Cardiac atrium fibroblast (primary cell): ENCODE data around the gene SNX4.

GRCh38 chr3:123766479-123767297 is 117.4 kb downstream of the MYLK start:
- RAMPAGE, long total RNA: no peak

GRCh38 chr3:124033484-124034150 is 448 bp downstream of the KALRN start:
- RAMPAGE, long total RNA: no peak

DNA sequence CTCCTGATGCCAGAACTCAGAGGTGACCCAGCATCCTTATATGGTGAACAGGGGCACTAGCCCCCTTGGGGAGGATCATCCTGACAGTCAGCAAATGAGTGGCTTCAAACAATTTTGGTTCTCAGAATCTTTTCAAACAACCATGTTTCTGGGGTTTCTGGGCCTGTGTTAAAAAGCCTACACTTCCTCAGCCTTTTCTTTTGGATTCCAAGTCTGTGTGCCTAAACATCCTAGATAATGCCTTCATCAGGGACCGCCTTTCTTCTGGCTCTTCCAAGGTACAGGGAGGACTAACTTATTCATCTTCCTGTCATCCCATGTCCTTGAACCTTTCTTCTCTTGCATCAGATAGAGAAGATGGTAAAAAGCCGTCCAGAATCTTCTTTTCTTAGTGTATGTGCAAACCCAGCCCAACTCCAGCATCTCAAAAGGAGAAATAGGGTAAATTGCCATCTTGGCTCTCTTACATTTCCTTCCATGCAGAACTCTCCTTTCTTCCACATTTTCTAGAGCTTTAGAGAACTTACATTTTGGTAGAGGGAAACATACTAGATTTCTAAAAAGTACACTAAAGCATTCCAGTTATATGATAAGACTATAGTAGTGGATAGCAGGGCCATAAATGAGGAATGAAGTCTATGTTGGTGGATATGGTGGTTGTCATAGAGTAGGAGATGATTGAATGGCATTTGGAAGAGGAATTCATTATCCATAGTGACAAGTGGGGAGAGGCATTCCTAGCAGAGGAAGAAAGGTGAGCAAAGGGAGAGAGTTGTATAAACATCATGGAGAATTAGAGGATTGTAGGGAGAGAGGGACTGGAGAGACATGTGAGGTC is 19.2 kb downstream of the KALRN start:
- RAMPAGE, long total RNA: no peak

GRCh38 chr3:124062391-124063142 is 29.4 kb downstream of the KALRN start:
- RAMPAGE, long total RNA: no peak

DNA sequence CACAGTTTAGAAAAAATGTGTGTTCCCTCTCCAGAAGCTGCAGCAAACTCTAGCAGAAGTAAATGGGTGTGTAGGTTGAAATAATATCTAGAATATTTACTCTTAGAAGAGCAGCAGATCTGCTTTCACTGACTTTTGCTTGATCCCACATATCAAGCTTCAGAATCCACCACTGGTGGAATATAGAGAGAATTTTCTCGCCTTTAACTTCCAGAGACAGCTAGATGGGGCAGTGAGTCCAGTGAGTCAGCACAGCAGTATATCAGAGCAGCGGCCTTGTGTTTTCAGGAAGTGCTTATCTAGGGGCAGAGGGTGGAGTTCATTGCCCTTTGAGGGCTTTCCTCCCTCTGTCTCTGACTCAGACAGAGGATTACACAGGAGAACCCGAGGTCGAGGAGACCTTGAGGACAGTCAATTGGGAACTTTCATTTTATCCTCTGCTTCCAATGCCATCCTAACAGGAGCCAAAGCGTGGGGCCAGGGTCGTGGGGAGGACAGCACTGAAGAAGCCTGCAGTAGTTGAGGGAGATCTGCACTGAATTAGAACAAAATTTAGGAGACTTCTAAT is 109.7 kb upstream of the UMPS start:
- RAMPAGE, long total RNA: no peak

DNA sequence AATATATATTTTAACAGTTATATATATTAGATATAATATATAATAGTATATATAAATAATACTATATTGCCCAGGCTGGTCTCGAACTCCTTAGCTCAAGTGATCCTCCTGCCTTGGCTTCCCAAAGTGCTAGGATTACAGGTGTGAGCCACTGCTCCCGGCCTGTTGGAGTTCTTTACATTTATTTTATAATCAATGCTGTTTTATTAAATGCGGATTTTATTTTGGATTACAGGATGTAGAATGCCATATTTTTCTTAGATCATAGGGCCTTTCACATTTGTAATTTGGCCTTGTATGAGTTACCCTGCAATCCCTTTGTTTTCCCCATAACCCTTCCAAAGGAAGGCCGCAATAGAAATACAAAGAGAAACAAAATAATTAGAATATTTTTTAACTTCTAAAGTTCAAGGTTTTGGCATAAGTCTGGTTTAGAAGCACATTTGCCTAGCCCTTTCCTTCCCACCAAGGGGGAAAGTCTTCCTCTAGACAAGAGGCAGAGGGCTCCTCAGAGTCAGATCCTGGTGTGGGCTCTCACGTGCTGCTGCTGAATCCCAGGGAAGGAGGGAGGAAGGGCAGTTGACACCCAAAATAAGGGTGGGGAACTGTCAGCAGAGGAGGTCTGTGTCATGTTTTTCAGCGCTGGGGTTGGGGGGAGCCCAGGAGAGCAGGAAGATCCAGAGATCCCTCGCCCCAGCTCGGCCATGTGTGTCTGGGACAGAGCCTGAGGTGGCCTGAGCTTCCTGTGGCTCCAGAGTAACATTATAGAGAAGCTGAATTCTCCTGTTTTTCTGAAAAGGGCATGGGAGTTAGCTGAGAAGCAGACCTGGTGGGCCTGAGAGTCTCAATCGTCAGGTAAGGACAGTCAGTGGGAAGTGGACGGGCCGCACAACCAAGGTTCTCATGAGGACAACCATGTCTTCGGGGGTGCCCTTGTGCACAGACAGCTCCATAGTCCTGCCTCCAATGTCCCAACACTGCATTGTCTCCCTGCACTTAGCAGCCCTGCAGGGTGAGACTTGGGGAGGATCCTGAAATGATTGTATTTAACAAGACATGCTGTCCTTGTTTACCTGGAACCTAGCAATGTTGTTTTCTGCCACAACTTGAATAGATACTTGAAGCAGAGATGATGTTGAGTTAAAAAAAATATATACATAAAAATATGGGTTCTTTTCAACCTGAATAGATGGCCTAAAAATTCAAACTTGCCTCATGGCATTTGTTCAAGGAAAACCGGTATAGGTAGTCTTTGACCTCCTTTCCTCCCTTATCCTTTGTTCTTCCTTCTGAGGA is 18.3 kb downstream of the UMPS start:
- RAMPAGE, long total RNA: no peak

- RAMPAGE, long total RNA: no peak
Observed at GRCh38 chr3:124757591-124757971, 27.3 kb downstream of the UMPS start.

DNA sequence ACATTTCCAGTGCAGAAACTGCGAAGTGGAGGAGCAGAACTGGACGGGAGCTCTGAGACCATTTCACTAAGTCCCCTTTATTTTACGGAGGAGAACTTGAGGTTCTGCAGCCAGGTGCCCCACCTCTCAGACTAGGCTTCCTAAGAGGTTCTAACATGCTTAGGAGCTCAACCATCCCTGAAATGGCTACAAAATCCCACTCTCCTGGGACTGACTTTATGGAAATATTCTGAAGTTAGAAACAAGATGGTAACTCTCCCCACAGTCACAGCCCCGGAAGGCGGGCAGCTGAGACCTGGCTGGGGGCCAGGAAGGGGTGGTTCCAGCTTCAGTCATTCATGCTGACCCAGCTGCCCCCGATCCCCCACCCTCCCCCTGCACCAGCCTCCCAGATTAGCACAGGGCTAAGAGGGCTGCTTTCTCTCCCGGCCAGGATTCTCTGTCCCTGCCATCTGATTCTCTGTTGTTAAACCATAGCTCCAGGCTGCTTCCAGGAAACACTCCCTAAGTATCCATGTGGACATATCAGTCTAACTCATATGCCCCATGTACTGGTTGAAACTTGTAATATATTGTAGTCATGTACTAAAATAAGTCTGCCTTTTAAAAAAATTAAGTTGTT is 40.4 kb downstream of the UMPS start:
- RAMPAGE, long total RNA: no peak

- RAMPAGE, long total RNA: no peak
Observed at GRCh38 chr3:124812345-124812643, 74.9 kb downstream of the ITGB5 start.

DNA sequence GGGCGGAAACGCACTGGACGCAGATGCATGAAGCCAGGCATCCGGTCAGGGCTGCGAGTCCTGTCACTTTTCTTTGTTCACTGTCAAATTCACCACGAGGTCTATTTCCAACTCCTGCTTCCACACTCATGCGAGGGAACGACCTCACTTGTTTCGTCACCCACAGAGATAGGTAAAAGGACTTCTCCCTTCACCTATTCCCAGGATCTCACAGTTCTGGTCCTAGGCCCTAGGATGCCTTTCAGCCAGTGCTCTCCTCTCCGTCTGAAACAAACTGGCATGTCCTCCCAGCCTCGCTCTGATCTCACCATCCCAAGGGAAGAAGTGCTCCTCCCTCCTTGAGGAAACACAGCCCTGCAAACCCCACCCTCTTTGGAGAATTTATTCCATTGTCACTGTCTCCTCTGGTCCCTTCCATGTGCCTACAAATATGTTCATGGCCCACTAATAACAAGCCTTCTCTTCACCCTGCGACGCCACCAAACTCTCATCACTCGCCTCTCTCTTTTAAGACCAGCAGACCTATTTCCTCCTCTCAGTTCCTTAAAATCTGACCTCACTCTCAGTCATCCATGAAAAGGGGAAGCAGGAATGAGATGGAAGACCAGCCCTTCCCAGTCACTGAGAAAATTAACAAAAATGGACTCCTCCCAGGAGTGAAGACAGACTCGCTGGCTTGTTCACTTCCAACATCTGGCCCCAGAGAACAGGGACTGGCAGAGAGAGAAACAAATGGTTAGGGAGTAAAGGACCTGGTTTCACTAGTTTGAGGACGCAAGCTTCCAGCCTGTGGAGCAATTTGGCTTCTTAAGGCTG is 57.6 kb downstream of the ITGB5 start:
- RAMPAGE, long total RNA: no peak

DNA sequence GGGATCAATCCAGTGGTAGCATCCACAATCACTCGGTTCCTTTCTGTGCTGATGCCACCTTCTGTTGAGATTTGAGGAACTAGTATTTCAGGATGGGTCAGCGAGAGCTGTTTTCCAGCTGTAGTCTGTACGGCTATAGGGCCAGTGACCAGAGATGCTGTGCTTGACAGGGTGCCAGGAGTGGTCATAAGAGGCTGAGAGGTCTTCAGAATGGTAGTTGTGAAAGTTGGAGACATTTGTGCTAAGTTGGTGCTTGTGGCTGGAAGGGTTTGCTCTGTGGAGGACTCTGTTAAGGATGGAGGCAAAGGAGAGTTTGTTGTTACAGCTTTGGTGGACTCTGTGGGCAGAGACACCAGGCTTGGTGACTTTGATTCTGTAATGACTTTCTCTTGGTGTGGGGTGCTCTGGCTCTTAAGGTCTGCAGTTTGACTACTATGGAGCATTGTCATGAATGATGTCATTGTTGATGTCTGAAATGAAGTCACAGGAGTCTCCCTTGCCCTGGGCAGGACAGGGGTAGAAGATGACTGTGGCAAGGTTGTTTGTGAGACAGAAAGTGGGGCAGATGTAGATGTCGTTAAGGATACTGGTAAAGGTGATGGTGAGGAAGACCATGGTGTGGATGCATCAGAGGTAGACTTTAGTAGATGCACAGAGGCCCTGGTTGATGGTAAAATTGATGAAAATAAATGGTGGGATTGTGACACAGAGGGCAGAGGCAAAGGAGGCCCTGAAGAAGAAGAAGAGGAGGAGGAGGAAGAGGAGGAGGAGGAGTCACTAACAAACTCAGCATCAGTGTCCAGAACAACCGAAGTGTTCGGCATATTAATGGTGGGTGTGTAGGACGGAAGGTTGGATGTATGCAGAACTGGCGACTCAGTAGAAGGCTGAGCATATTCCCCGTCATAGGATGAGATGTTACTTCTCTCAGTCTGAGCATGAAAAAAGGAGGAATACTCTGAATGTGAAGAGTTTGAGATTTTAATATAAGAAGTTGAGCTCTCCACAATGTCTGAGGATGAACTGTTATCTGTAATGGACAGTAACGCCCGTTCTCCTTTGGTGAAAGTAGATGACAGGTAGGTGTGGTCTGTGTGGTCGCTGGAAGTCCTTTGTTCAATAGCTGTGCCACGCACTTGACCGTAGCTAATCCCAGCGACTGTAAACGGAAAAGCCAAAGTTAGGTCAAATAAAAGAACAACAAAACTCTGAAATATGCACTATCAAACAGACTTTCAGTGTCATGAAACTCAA is 42.5 kb downstream of the HEG1 start:
- RAMPAGE, long total RNA: no peak

- RAMPAGE, long total RNA: no peak
Observed at GRCh38 chr3:125055216-125055942, 418 bp downstream of the HEG1 start.

GRCh38 chr3:125062297-125062539 is 6.4 kb upstream of the HEG1 start:
- RAMPAGE, long total RNA: no peak

GRCh38 chr3:125094012-125094528 is 38.3 kb upstream of the HEG1 start:
- RAMPAGE, long total RNA: no peak

DNA sequence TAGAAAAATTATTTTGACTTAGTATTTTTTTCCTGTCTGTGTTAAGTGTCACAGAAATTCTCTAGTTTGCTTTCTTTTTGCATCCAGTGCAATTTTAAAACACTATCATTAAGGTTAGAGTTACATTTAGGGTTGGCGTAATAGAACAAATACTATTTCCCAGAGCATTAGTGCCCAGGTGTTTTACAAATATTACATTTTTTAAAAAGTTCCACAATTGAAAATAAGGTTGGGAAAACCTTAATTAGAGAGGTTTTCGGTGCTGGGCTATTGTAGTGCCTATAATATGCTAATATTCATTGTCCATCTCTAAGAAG is 68.9 kb upstream of the HEG1 start:
- RAMPAGE, long total RNA: no peak

DNA sequence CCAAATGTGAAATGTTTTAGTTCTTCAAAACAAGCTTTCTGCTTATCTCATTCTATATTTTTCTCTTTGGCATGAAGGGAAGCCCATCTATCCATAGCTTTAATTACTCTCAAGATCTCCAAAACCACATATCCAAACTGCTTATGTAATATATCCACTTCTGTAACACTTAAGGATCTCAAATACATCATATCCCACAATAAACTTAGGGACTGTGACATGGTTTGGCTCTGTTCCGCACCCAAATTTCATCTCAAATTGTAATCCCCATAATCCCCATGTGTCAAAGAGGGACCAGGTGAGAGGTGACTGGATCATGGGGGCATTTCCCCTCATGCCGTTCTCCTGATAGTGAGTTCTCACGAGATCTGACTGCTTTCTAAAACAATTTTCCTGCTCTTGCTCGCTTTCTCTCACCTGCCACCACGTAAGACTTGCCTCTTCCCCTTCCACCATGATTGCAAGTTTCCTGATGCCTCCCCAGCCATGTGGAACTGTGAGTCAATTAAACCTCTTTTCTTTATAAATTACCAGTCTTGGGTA is 32.5 kb upstream of the SLC12A8 start:
- RAMPAGE, long total RNA: no peak

DNA sequence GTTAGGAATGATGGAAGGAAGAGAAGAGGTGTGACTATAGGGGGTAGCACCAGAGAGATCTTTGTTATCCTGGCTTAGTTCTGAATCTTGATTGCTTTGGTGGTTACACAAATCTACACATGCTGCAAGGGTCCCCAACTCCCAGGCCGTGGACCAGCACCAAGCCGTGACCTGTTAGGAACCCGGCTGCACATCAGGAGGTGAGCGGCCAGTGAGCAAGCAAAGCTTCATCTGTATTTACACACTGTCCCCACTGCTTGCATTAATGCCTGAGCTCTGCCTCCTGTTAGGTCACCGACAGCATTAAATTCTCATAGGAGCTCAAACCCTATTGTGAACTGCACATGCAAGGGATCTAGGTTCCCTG is 71.9 kb downstream of the ZNF148 start:
- RAMPAGE, long total RNA: no peak

DNA sequence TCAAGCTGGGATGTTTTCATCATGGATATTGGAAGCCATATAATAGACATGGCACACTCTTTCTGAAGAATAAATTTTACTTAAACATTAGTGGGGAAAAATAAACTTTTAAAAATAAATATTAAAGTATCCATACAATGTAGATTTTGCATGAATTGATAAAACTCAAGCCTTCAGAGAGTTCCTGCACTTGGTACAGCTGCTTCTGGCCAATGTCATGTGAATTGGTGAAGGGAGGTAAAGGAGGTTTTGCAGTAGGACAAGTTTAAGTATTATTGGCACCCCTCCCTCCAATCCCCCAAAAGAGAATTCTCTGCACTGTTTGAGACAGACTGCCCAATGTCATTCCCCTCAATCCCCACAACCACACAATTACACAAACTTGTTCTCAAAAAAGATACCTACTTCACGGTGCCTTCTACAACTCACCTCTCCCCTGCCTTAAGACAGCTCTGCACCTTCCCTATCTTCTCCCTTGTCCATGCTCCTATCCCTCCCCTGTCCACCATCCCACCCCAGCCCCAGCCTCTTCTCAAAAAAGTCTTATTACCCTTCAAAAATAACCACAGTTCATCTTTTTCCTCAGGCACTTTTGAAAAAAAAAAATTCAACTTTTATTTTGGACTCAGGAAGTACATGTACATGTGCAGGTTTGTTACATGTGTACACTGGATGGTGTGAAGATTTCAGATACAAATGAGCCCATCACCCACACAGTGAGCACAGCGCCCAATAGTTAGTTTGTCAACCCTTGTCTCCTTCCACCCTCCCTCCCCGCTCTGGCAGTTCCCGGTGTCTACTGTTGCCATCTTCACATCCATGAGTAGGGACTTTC is 47.4 kb downstream of the SNX4 start:
- RAMPAGE, long total RNA: no peak

DNA sequence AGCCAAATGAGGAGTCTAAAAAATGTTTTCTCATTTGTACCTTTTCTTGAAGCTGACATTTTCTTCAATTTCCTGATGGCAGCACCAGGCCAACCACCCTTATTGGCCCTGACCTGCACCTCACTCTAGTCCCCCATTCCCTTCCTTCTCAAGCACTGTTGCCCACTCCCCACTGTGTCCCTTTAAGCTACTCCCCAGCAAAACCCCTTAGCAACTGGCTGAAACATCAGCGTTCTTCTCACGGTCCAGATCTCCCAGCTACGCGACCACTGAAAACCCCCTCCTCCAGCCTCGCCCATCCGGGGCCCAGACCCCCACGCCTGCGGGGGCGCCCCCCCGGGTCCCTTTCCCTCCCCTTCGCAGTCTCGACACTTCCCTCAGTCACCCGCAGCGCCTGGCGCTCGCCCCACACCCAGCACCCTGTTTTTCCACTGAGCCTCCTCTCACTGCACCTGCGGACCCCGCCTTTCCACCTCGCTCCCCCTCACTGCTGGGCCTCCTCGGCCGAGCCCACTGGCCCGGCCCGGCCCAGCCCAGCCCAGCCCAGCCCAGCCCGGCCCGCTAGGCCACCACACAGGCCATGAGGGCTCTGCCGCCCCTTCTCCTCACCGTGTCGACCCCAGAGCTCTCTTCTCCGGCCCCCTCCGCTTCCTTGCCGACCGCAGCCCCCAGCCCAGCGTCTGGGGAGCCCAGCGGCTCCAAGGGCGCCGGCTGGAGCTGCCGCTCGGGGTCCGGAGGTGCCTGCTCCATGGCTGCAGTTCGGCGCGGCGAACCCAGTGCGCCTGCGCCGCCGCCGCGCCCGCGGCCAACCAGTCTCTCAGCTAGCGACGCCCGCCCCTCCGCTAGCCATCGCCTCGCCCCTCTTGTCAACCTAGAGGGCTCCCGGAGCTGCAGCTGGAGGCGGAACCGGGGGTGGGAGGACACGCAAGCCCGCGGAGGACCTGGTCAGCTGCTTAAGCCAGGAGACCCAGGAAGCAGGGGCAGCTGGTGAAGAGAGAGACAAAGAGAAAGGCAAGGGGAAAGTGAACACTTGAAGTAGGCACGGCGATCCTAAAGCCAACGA is at the start of gene SNX4:
Gene SNX4 (minus strand): TSS at position 780 of the 1,063 bp plus-strand sequence.
- RAMPAGE, long total RNA: start-site peak on the minus strand centred at position 759 of the sequence, 23 bp wide, 279 and 41 reads in 2 replicates

GRCh38 chr3:125551874-125552593 is 32.0 kb upstream of the SNX4 start:
- RAMPAGE, long total RNA: no peak